SK-N-DZ (cell line): ENCODE measurements around the gene CTPS1.

DNA sequence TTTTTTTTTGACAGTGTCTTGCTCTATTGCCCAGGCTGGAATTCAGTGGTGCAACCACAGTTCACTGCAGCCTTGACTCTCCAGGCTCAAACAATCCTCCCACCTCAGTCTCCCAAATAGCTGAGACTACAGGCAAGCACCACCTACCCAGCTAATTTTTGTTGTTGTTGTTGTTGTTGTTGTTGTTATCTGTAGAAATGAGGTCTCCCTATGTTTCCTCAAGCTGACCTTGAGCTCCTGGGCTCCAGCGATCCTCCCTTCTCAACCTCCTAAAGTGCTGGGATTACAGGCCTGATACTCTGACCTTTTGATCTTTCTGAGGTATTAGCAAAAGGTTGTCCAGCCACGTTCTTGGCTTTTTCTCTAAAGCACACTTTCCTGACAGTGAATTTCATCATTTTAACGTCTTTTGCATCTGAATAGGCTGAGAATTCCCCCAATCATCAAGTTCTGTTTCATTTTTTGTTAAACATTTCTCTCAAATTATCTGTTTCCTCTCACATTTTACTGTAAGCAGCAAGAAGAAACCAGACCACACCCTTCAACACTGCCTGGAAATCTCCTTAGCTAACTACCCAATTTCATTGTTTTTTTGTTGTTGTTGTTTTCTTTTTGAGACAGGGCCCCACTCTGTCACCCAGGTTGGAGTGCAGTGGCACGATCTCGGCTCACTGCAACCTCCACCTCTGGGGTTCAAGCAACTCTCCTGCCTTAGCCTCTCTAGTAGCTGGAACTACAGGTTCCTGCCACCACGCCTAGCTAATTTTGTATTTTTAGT, 25.0 kb upstream of the COL9A2 start:
RAMPAGE:
- cytosol, long total RNA: no peak
- nucleus, long total RNA: no peak

RAMPAGE:
- cytosol, long total RNA: no peak
- nucleus, long total RNA: no peak
Observed at GRCh38 chr1:40352159-40352511, 21.4 kb upstream of the SMAP2 start.

RAMPAGE:
- cytosol, long total RNA: no peak
- nucleus, long total RNA: no peak
Observed at GRCh38 chr1:40417450-40417649, 32.9 kb upstream of the ZFP69B start.

GRCh38 chr1:40422289-40422872, 27.9 kb upstream of the ZFP69B start:
RAMPAGE:
- cytosol, long total RNA: no peak
- nucleus, long total RNA: no peak

DNA sequence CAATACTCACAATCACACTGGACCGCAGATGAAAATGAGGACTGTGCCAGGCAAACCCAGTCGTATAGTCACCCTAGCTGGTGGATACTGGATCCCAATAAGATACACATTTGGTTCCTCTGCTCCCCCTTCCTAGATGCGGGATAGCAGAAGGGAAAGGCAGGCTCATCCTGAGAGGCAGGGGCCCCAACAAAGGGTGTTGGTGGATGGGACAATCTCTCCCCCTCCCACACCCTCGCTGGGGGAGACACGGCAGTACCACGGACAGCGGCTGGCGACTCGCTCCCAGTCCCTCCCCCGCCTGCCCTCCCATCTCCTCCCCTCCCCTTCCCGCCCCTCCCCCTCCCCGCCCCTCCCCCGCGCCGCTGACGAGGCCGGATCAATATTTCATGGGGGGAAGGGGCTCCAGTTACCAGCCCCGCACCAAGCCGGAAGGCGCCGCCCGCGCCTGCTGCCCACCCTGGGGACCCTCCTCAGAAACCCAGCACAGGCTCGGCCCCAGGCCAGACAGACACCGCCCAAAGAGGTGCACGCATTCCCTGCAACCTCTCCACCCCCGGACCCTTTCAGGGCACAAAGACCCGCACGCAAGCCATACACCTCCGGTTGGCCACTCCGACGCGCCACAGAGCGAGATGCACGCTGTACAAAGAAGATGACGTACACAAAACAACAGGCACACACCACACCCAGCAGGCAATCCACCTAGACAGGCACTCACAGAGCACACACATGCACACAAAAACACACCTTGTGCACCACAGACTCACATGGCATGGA, 11.5 kb downstream of the RIMS3 start:
RAMPAGE:
- cytosol, long total RNA: no peak
- nucleus, long total RNA: no peak

RAMPAGE:
- cytosol, long total RNA: no peak
- nucleus, long total RNA: no peak
Observed at GRCh38 chr1:40663027-40664130, 2.1 kb downstream of the RIMS3 start.

DNA sequence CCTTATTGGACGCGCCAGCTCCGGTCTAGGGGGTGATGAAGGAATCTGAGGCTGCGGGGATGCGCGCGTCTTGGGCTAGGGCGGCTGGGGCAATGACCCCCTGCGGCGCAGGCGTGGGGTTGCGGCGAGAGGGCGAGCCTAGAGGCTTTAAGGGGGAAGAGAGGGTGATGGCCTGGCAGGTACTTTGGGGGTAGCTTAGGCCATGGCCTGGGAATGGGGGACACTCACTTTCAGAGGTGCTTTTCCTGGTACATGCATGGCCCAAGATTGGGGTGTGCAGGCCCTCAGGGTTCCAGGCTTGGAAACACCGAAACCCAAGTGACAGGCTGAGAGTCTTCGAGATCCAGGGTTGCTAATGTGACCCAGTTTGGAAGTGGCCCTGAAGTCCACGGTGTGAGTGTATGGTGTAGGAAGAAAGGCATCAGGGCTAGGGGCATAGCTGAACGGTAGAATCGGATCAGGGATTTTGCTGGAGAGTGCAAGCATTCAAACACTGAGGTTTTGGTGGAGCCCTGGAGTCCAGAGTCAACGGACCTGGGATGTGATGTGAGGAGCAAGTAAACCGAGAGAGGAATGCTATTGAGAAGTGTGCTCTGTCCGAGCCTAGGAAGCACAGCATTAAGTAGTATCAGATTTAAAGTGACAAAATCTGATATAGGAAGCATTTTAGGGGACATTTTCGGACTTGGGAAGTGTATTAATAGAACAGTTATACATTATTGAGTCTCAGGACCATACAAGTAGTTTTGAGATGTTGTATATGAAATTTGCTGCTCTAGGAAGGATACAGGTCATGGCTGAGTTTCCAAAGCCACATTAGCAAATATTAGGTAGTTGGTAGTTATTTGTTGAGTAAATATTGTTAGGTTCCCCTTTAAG, 904 bp downstream of the NFYC start:
RAMPAGE:
- cytosol, long total RNA: no peak
- nucleus, long total RNA: no peak

GRCh38 chr1:40708531-40709917, 17.5 kb downstream of the NFYC start:
RAMPAGE:
- cytosol, long total RNA: no peak
- nucleus, long total RNA: no peak

DNA sequence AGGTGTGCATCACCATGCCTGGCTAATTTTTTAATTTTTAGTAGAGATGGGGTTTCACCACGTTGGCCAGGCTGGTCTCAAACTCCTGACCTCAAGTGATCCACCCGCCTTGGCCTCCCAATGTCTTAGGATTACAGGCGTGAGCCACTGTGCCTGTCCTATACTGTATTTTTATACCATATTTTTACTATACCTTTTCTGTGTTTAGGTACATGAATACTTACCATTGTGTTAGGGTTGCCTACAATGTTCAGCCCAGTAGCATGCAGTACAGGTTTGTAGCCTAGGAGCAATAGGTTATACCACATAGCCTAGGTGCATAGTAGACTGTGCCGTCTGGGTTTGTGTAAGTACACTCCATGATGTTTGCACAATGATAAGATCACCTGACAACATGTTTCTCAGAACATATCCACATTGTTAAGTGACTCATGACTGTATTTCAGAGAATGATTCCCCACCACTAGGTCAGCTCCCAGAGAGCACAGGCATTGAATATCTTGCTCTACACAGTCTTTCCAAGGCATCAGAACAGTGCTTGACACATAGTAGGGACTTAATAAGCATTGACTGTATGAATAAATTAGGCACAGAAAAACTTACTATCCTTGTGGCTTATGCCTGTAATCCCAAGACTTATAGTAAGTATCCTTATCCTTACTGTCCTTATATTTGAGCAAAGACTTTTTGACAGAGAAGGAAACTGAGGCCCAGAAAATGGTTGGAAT, 6.1 kb upstream of the CITED4 start:
RAMPAGE:
- cytosol, long total RNA: no peak
- nucleus, long total RNA: no peak

GRCh38 chr1:40979136-40980135, at the start of gene CTPS1:
CTPS1 (plus strand) TSS chr1:40979696.
RAMPAGE:
- cytosol, long total RNA: start-site peak on the plus strand at chr1:40979665-40979800, 647 and 307 reads in 2 replicates
- nucleus, long total RNA: no peak

DNA sequence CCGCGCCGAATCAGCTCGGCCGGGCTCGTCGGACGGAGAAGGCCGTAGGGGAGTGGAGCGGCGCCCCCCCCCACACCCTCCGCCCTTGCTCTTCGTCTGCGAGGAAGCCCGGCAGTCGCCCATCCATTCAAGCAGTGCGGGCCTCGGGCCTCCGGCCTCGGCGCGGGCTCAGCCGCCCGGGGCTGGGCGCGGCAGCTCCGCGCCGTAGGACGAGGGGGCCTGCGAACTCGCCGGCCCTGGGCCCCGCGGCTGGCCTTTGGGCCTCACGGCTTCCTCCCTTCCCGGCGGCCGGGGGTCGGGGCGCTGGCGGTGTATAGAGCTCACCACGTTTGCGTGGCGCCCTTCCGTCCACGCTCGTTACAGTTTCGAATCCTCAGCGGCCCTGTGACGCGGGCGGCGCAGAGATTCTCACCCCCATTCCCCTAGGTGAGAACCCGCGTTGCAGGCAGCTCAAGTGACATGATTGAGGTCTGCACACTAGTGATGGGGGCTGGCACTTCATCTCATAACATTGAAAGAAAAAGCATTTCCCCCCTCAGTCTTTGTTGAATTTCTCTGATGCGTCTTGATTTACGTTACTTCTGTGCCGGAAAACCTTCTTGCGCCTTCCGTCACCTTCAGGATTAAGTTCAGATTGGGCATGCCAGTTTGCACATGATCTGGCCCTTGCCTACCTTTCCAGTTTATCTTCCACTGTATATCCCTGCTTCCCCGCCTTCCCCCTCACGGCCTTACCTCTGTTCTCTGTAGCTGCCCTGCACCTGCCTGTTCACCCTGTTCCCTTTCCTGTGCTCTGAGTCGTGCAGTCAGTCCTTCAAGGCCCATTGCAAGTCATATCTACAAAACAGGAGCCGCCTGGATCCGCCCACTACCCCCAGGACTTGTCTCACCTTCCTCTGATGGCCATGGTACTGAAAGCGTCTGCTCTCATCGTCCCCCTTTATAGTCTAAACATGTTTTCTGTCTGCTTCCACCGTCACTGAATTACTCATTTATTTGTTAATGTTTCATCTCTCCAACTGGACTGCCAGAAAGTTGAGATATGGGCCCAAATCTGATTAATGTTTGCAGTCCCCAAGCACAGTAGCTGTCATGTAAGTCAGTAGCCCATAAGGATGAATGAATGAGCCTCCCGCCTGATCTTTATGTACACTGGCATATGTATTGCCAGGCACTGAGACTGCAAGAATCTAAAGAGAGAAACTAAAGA, 1.0 kb downstream of the CTPS1 start:
RAMPAGE:
- cytosol, long total RNA: no peak
- nucleus, long total RNA: no peak

RAMPAGE:
- cytosol, long total RNA: no peak
- nucleus, long total RNA: no peak
Observed at GRCh38 chr1:40981526-40982389, 2.3 kb downstream of the CTPS1 start.

RAMPAGE:
- cytosol, long total RNA: no peak
- nucleus, long total RNA: no peak
Observed at GRCh38 chr1:40987118-40987883, 7.8 kb downstream of the CTPS1 start.

GRCh38 chr1:41037025-41037783, 15.7 kb upstream of the SLFNL1 start:
RAMPAGE:
- cytosol, long total RNA: no peak
- nucleus, long total RNA: no peak

RAMPAGE:
- cytosol, long total RNA: no peak
- nucleus, long total RNA: no peak
Observed at GRCh38 chr1:41149439-41149890, 92.6 kb downstream of the SCMH1 start.

GRCh38 chr1:41361174-41362128, 119.3 kb upstream of the SCMH1 start:
RAMPAGE:
- cytosol, long total RNA: no peak
- nucleus, long total RNA: no peak

RAMPAGE:
- cytosol, long total RNA: no peak
- nucleus, long total RNA: no peak
Observed at GRCh38 chr1:41514297-41514802, 29.9 kb upstream of the EDN2 start.

RAMPAGE:
- cytosol, long total RNA: no peak
- nucleus, long total RNA: no peak
Observed at GRCh38 chr1:41553737-41554710, 69.5 kb upstream of the EDN2 start.

DNA sequence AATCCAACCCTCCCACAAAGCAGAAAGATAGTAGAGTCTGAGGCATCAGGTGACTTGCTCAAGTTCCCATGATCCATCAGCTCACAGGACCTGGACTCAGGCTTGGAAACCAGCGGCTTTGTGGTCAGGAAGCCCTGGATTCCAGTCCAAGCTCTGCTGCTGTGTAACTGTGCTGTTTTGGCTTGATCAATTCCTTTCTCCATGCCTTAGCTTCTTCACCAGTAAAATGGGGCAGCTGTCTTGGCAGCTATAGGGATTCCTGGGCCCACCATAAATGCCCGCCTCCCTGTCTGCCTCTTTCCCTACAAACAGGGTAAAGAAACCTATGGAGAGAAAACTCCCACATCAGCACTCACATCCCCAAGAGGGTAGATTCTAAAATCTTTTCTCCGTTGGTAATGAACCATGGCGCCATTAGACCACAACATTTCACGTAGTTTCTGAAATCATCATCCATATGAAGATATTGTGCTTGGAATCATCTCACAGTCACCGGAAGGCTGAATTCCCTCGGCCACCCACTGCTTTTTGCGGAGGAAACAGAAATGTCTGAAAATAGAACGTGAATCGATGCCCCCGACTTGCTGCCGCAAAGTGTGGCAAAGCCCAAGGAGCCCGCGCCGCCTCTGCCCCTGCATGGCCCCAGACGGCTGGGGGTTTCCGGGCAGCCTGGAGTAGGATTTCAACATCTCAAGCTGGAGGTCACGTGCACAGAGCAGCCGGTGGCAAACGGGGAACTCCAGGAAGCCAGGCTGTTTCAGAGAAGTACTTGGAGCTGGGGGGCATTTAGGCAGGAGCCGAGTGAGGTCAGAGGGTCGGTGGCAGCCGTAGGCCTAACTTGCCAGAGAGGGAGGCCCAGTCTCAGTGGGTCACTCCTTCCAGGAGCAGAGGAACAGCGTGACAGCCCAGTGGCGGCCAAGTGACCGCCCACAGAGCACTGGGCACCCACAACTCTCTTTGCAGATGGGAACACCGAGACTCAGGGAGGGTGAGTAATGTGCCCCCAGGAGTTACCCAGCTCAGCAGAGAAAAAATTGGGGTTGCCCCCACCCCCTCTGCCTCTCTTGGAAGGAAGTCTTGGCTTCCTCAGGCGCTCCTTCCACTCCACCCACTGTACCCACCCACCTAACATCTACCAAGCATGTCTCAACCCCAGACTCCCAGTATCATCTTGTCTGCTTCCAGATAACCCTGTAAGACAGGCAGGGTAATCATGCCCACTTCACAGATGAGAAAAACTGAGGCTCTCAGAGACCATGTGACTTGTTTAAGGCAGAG, 179.7 kb downstream of the HIVEP3 start:
RAMPAGE:
- cytosol, long total RNA: no peak
- nucleus, long total RNA: no peak

GRCh38 chr1:41811152-41811770, 107.5 kb downstream of the HIVEP3 start:
RAMPAGE:
- cytosol, long total RNA: no peak
- nucleus, long total RNA: no peak